ENCODE results near the gene RRP15.

- PRO-cap: no peak
- RAMPAGE, long total RNA: no peak
These were observed 13.2 kb downstream of the ESRRG start for GRCh38 chr1:216709897-216710574.

DNA sequence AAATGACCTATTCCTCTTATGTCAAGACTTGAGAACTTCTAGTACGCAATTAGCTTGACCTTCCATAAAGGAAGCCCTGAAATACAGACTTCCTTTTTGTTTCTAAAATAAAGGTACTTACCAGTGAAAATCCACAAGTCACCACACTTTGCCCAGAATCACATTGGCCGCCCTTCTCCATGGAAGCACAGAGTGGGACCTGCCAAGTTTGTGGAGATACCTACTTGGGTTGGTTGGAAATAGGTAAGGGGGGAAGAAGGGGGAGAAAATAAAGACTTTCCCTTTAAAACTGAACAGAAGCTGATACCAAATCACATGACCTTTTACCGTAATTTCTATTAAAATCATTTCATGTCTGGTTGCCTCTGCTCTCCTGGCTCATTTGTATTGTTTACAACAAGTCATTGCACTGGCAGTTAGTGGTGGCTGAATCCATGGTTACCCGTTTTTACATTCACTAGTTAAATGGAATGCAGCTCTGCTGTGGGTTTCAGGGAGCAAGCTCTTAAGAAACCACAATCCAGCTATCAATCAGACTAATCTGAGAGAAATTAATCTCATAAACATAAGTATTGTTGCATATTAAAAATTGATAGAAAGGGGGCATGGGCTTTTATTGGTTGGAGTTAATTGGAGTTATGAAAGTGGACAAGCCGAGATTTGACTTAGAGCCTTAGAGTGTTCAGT, 353.6 kb upstream of the ESRRG start:
- PRO-cap: no peak
- RAMPAGE, long total RNA: no peak

- PRO-cap: bidirectional peak, plus-strand start at chr1:218285293, minus-strand start at chr1:218285187
- RAMPAGE, long total RNA: start-site peak on the plus strand at chr1:218285309-218285346, 85 and 29 reads in 2 replicates
These were observed at the start of gene RRP15 for GRCh38 chr1:218284416-218285806. TSS of gene RRP15 (plus strand) at chr1:218285293.

- PRO-cap: no peak
- RAMPAGE, long total RNA: no peak
These were observed 17.1 kb downstream of the RRP15 start for GRCh38 chr1:218302088-218302759.

GRCh38 chr1:219173256-219173584, 458 bp upstream of the LYPLAL1 start:
- PRO-cap: no peak
- RAMPAGE, long total RNA: no peak

DNA sequence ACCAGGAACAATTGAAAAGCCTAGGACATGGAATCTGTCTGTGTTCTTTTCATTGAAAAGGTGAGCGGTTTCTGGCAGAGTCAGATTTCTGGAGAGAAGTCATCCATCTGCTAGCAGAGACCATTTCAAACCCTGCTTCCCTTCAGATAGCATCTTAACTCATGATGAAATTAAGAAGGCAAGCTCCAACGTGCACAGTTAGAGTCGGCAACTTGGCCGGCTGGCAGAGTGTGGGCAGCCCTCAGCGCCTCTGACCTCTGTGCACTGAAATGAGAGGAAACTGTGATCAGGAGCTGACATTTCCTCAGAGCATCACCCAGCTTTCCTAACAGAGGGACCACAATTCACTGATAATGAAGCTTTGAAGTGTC, 144.9 kb upstream of the ZC3H11B start:
- PRO-cap: no peak
- RAMPAGE, long total RNA: no peak

DNA sequence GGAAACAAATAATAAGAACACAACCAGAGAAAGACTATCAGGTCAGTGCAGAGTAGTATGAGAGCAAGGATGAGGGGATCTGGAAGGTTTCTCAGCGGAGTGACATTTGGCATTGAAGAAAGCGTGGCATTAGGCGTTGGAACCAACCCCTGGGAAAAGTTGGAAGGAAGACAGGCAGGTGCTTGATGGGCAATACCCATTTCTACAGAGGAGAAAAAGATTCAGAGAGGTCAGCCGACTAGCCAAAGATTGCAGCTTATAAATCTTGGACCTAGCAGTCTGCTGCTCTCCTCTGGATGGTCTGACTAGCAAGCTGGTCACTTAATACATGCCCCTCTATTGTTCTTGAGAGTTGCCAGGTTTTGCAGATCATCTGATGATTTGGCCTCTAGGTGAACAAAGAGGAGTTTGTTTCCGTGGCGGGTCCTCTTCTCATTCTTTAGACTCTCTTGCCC, 116.0 kb downstream of the SLC30A10 start:
- PRO-cap: no peak
- RAMPAGE, long total RNA: no peak

- PRO-cap: no peak
- RAMPAGE, long total RNA: no peak
These were observed 2.0 kb downstream of the SLC30A10 start for GRCh38 chr1:219926127-219927057.

GRCh38 chr1:219927621-219928382, 555 bp downstream of the SLC30A10 start:
- PRO-cap: no peak
- RAMPAGE, long total RNA: no peak

DNA sequence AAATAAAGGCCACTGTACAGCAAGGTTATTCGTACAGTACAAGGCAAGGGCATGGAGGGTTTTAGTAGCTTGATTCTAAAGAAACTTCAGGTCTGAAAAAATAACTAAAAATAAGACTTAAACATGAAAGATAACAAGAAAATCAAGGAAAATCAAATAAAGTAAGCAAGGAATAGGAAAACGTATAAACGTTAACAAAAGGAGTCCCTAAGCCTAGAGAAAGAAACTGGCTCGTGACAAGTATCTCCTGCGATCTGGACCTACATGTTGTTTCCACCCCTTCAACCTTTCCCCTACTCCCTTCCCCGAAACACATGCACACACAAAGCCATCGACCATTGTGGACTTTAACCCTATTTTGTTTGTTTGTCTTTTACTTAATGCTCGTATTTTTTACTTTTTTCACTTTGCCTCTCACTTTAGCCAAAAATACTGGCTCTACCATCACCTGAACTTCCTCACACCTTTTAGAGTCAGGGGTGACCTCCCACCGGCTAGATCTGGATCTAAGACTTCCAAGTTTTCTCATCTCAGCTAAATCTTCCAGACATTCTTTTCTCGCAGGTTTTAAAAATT, 26.6 kb upstream of the SLC30A10 start:
- PRO-cap: no peak
- RAMPAGE, long total RNA: no peak

GRCh38 chr1:219981178-219981627, 52.8 kb upstream of the SLC30A10 start:
- PRO-cap: no peak
- RAMPAGE, long total RNA: no peak

DNA sequence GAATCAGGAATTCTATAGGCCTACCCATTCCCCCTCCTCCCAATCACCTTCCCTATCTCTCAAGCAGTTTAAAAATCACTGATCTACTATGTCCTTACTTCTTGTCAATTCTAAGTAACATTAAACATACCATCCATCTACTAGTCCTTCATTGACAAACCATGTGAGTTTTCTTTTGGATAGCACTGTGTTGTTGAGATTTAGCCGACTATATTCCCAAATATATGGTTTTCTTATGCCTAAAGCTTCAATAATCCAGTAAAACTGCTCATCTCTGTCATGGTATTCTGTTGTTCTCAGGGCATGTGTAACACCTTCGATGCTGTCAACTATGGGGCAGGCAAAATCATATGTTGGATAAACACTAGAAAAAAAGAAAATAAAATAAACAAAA, 26.4 kb downstream of the EPRS1 start:
- PRO-cap: no peak
- RAMPAGE, long total RNA: no peak

DNA sequence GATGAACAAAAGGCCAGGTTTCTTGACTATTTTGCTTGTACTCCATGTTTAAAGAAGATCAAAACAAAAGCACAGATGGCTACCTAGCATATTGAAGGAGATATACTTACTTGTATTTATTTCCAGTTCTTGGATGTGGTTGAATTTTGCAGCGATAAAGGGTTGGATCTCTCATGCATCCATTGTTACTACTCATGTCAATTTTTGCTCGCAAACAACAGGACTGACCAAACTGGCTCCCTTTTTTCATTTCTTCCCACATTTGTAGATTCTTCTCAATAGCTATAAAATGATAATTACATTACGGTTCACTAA, 24.1 kb downstream of the EPRS1 start:
- PRO-cap: no peak
- RAMPAGE, long total RNA: no peak

GRCh38 chr1:220230863-220231980, 41.0 kb downstream of the RAB3GAP2 start:
- PRO-cap: no peak
- RAMPAGE, long total RNA: no peak

- PRO-cap: no peak
- RAMPAGE, long total RNA: no peak
These were observed 27.2 kb downstream of the RAB3GAP2 start for GRCh38 chr1:220244911-220245575.

- PRO-cap: no peak
- RAMPAGE, long total RNA: no peak
These were observed 44.3 kb upstream of the MARK1 start for GRCh38 chr1:220483614-220484125.

DNA sequence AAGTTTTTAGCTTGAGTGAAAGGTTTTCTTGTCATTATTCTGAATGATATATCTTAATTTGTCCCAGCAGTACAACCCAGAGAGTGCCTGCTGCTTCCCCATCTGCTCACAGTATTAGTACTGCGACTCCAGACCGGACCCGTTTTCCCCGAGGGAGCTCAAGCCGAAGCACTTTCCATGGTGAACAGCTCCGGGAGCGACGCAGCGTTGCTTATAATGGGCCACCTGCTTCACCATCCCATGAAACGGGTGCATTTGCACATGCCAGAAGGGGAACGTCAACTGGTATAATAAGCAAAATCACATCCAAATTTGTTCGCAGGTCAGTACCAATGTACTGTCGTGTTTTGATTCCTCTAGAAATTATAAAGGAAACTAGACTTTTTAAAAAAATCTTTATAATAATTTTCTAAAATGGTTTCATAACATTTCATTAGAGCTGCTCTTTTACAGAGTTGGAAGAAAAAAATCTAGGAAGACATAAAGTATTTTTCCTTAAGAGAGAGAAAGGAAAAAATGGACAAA, 37.1 kb upstream of the C1orf115 start:
- PRO-cap: no peak
- RAMPAGE, long total RNA: no peak

GRCh38 chr1:220697038-220697899, 7.1 kb downstream of the C1orf115 start:
- PRO-cap: no peak
- RAMPAGE, long total RNA: no peak

DNA sequence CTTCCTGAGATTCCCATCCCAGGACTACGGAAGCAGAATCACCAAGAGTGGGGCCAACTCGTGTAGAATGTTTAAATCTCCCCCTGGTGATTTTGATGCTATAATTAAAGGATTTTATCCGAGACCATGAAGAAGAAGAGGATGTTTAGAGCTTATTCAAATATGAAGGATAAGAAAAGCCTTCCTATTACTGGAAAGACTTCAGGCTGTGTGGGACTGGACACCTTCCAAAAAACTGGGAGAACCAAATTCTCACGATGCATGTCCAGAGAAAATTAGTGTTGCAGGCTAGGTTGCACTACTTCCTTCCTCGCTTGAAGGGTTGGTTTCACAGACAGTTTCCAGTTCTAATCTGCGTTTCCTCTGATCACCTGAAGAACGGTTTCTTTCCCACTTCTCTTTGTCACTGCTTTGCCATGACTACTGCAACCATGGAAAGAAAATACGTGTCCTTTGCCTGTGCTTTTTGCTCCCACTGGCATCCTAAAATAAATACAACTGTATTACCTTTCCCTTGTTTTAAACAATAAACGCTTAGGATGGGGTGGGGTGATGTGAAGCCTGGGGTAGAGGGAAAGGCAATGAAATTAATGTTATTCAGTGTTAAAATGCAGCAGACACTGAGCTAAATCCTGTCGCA, 2.0 kb downstream of the MTARC2 start:
- PRO-cap: unidirectional peak, minus-strand start at position 237 of the sequence
- RAMPAGE, long total RNA: no peak

GRCh38 chr1:220754674-220755466, 6.7 kb downstream of the MTARC2 start:
- PRO-cap: no peak
- RAMPAGE, long total RNA: no peak